Upper lobe of left lung (tissue), 5 donors: ENCODE measurements around the genes IFITM1 and CDHR5.

GRCh38 chr11:209370-209552, 1.8 kb downstream of the RIC8A start:
- PRO-cap, 2 experiments = no peak in any of the 2 experiments
- RAMPAGE, long total RNA, 4 experiments = no peak in any of the 4 experiments

- PRO-cap, 2 experiments = no peak in any of the 2 experiments
- RAMPAGE, long total RNA, 4 experiments = no peak in any of the 4 experiments
Measured at GRCh38 chr11:308785-309024, 1.1 kb downstream of the IFITM2 start.

- PRO-cap, 2 experiments = no peak in any of the 2 experiments
- RAMPAGE, long total RNA, 4 experiments = no peak in any of the 4 experiments
Measured at GRCh38 chr11:310012-310544, 2.5 kb downstream of the IFITM2 start.

- PRO-cap, 2 experiments = peak in 2 of 2 experiments; most common plus-strand start chr11:312386 (in 1); most common minus-strand start chr11:312290 (in 2)
- RAMPAGE, long total RNA, 4 experiments = no peak in any of the 4 experiments
Measured at GRCh38 chr11:311695-313119, 1.6 kb upstream of the IFITM1 start.

DNA sequence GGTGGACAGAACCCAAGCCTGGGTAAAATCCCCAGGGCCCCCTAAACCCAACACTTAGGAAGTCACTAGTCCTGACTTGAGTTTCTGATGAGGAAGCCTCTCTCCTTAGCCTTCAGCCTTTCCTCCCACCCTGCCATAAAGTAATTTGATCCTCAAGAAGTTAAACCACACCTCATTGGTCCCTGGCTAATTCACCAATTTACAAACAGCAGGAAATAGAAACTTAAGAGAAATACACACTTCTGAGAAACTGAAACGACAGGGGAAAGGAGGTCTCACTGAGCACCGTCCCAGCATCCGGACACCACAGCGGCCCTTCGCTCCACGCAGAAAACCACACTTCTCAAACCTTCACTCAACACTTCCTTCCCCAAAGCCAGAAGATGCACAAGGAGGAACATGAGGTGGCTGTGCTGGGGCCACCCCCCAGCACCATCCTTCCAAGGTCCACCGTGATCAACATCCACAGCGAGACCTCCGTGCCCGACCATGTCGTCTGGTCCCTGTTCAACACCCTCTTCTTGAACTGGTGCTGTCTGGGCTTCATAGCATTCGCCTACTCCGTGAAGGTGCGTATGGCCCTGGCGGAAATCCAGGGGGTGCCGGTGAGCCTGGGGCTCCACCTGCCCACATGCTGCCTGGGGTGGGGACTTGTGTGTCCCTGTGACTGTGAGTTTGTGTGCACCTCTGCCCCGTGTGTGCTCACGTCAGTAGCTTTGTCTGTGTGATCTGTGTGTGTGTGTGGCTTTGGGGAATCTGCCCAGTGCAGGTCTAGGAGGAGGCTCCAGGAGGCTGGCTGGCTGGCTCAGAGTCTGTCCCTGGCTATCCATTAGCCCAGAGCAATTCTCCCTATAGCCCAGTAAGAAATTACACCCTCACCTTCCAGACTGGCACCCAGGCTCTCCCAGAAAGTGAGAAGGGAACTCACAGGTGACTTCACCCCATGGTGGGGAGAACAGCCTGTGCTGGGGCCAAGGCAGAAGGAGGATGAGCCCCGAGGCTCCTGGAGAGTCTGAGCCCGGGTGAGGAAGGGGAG, at the start of gene IFITM1:
Gene IFITM1, plus strand, starts transcription at position 253 of the 1,036 bp plus-strand sequence.
- PRO-cap, 2 experiments = peak in 2 of 2 experiments; most common plus-strand start position 253 of the sequence (in 2); most common minus-strand start position 137 of the sequence (in 2)
- RAMPAGE, long total RNA, 4 experiments = start-site peak on the plus strand in 3 of 4 experiments, centred at positions 275 to 345 of the sequence, 19 to 1,810 reads per replicate

GRCh38 chr11:318466-318777, 2.2 kb downstream of the IFITM3 start:
- PRO-cap, 2 experiments = no peak in any of the 2 experiments
- RAMPAGE, long total RNA, 4 experiments = start-site peak on the plus strand in 3 of 4 experiments, at chr11:318583-318666 at its widest, 18 to 41 reads per replicate

GRCh38 chr11:334030-334970, 13.6 kb upstream of the IFITM3 start:
- PRO-cap, 2 experiments = no peak in any of the 2 experiments
- RAMPAGE, long total RNA, 4 experiments = no peak in any of the 4 experiments

GRCh38 chr11:414404-414880, 357 bp downstream of the SIGIRR start:
- PRO-cap, 2 experiments = no peak in any of the 2 experiments
- RAMPAGE, long total RNA, 4 experiments = no peak in any of the 4 experiments

DNA sequence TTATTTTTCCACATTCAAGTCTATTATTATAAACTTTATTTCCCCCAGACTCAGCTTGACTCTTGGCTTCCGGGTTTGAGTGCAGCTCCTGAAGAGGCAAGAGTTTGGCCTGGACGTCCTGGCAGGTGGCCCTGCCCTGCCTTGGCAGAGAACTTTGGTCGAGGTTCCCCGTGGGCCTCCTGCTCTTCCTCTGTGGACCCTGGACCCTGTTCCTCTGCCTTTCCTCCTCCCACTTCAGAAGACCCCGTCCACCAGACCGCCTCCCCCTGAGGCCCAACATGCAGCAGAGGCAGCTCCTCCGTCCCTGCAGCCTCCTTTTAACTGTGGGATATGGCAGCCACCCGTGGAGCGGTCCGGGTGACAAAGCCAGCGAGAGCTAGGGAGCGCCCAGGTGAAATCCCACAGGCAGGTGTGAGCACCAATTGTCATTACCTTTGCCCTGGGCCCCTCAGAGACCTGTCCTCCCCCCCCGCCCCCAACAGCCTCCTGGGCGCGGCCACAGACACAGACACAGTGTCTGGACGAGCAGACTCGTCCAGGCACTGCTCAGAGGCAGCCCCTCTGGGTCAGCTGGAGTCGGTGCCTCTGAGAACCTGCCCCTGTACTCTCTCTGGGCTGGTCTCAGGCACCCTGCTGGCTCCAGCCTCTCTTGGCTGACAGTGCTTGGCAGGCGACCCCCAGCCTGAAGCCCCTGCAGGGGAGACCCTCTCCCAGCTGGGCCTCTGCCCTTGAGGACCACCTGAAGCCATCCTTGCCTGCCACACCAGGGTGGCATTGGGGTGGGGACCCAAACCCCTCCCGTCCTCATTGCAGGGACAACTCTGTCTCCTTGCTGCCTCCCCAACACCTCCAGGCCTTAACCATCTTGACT, 4.1 kb upstream of the ANO9 start:
- PRO-cap, 2 experiments = no peak in any of the 2 experiments
- RAMPAGE, long total RNA, 4 experiments = no peak in any of the 4 experiments

DNA sequence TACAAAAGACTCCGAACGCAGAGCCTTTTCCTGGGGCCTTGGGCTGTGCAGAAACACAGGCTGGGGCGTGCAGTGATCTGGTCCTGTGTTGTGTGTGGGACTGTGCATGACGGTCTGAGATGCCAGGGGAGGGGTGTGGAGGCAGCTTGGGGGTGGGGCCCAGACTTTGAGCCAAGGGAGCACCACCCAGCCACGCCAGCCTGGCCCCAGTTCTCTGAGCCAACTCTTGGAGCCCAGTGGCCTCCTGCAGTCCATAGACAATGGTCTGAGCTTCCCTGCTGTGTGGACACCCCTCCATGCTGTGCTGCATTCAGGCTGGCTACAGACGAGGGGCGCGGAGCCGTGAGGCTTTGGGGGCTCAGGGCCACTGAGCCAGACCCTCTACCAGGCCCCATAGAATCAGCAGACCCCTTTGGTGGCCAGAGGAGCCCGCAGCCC, 6.8 kb downstream of the LRRC56 start:
- PRO-cap, 2 experiments = no peak in any of the 2 experiments
- RAMPAGE, long total RNA, 4 experiments = no peak in any of the 4 experiments

- PRO-cap, 2 experiments = no peak in any of the 2 experiments
- RAMPAGE, long total RNA, 4 experiments = no peak in any of the 4 experiments
Measured at GRCh38 chr11:579981-580475, 3.8 kb downstream of the PHRF1 start.

GRCh38 chr11:606016-607015, 9.4 kb downstream of the IRF7 start:
- PRO-cap, 2 experiments = peak in 1 of 2 experiments; most common minus-strand start chr11:606623 (in 1)
- RAMPAGE, long total RNA, 4 experiments = no peak in any of the 4 experiments

GRCh38 chr11:618576-619679, 3.2 kb upstream of the IRF7 start:
- PRO-cap, 2 experiments = no peak in any of the 2 experiments
- RAMPAGE, long total RNA, 4 experiments = no peak in any of the 4 experiments

DNA sequence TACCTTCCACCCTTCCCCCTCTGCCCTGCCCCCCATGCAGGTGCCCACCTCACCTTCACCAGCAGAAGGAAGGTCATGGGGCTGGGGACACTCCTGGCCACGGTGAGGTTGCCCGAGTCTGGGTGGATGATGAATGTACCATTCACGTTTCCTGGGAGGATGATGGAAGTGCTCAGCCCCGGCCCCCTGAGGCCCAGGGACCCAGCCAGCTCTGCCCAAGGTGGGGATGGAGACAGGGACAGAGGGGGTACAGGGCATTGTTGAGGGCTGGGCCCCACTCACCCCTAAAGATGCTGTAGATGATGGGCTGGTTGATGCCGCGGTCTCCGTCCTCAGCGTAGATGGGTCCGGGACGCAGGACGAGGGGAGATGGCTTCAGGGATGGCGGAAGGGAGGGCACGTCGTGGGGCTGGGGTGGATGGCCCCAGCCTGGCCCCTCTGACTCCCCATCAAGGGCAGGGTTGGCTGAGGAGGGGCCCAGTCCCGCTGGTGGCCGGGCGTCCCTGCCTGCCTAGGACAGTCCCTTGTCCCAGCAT, 4.3 kb upstream of the IRF7 start:
- PRO-cap, 2 experiments = no peak in any of the 2 experiments
- RAMPAGE, long total RNA, 4 experiments = no peak in any of the 4 experiments

GRCh38 chr11:624769-625950, at the start of gene CDHR5:
CDHR5 (minus strand) TSS chr11:624955.
- PRO-cap, 2 experiments = no peak in any of the 2 experiments
- RAMPAGE, long total RNA, 4 experiments = no peak in any of the 4 experiments

DNA sequence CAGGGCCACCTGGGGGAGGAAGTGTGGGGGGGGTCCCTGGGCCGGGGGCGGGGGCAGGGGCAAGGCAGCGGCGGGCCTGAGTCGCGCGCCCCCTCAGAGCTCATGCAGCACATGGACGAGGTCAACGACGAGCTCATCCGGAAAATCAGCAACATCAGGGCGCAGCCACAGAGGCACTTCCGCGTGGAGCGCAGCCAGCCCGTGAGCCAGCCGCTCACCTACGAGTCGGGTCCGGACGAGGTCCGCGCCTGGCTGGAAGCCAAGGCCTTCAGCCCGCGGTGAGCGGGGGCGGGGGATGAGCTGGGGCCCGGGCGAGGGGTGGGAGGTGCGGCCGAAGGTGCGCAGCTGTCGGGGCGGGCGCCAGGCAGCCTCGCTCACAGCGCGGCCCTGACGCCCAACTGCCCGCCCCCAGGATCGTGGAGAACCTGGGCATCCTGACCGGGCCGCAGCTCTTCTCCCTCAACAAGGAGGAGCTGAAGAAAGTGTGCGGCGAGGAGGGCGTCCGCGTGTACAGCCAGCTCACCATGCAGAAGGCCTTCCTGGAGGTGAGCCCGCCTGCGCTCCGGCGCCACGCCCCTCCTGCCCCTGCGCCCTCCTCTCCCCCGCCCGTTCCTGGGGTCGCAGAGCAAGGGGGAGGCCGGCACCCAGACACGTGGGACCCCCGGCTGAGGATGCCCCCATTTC, 20.3 kb downstream of the EPS8L2 start:
- PRO-cap, 2 experiments = no peak in any of the 2 experiments
- RAMPAGE, long total RNA, 4 experiments = no peak in any of the 4 experiments

- PRO-cap, 2 experiments = no peak in any of the 2 experiments
- RAMPAGE, long total RNA, 4 experiments = start-site peak on the plus strand in 2 of 4 experiments, at chr11:764302-764404 at its widest, 96 to 257 reads per replicate
Measured at GRCh38 chr11:764201-765336, 12.7 kb downstream of the GATD1 start.

DNA sequence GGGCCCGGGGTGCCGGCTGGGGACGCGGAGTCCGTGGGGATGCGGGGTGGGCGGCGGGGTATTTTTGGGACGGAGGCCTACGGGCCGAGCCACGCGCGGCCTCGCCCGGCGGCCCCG, 146 bp downstream of the RPLP2 start:
- PRO-cap, 2 experiments = no peak in any of the 2 experiments
- RAMPAGE, long total RNA, 4 experiments = no peak in any of the 4 experiments

DNA sequence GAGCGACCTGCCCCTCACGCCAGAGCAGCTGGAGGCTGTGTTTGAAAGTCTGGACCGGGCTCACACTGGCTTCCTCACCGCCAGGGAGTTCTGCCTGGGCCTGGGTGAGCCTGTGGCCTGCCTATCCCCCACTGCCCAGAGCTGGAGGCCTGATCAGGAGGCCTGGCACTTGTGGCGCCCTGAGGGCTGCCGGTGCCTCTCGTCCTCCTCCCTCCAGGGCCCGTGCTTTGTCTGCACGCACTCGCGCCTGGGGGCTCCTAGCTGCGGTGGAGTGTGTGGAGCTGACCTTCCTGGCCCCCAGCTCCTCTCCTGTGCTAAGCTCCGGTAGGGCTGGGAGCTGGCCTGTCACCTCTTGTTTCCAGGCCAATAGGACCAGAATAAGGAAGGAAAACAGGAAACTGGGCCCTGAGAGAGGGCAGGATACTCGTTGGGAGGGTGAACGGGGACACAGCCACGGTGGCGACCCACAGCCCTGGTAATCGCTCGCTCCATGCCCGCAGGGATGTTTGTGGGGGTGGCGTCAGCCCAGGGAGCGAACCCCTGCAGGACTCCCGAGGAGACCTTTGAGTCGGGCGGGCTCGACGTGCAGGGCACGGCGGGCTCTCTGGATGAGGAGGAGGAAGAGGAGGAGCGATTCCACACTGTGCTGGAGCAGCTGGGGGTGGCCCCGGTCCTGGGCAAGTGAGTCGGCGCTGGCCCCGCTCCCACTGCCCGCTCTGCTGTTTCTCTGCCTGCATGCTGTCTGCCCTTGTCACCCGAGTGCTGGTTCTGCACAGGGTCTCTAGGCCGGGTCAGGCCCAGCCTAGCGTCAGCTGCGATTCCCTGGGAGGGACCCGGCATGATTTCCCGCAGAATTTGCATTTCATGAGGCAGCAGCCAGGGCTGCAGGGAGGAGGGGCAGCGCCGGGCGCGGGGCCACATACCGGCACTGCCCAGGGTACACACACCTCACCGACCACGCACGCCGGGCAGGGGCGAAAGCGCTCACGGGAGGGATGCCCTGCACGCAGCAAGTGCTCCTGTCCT, 1.5 kb downstream of the CRACR2B start:
- PRO-cap, 2 experiments = peak in 1 of 2 experiments; most common plus-strand start position 658 of the sequence (in 1)
- RAMPAGE, long total RNA, 4 experiments = start-site peak on the plus strand in 1 of 4 experiments, centred at position 60 of the sequence, 7 reads per replicate

- PRO-cap, 2 experiments = no peak in any of the 2 experiments
- RAMPAGE, long total RNA, 4 experiments = no peak in any of the 4 experiments
Measured at GRCh38 chr11:910309-910525, 393 bp downstream of the CHID1 start.